ENCODE data around the gene FPGT.

GRCh38 chr1:74197695-74198816, at the start of gene FPGT:
TSS of gene FPGT (plus strand) at chr1:74198242.
- RRBS, 2 experiments, result 2% methylated on average over 18 of the region's 45 CpGs
CAGE:
- cytosol, long polyA minus RNA, result start-site peak on the plus strand at chr1:74198256-74198267, 20 reads
- cytosol, long polyA plus RNA, result no peak
- long polyA plus RNA, result start-site peak on the plus strand at chr1:74198235-74198269, 100 and 112 reads in 2 replicates
- nucleus, long polyA minus RNA, result no peak
- nucleus, long polyA plus RNA, result start-site peak on the plus strand at chr1:74198239-74198328, 822 and 812 reads in 2 replicates

- RRBS, 2 experiments, result no CpG with 5 or more reads among the region's 10 CpGs
CAGE:
- cytosol, long polyA minus RNA, result no peak
- cytosol, long polyA plus RNA, result no peak
- long polyA plus RNA, result no peak
- nucleus, long polyA minus RNA, result no peak
- nucleus, long polyA plus RNA, result no peak
Observed at GRCh38 chr1:74652396-74653106, 21.0 kb downstream of the ERICH3 start.

DNA sequence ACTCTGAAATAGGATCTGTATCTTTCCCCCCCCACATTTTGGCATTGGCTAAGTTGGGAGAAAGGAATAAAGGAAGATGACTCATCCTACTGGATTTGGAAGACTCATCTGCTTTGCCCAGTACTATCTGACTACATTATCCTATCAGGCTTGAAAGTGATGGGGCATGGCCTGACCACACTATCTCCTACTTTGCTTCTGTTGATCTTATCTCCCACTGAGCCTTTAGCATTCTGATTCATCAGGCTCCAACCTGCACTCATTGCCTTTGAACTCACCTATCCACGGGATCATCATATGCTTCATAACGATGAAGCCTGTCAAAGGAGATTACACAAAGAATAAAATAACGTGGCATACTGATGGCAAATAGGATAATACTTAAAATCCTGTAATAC, 2.7 kb downstream of the CRYZ start:
- RRBS, 2 experiments, result no CpG with 5 or more reads among the region's 3 CpGs
CAGE:
- cytosol, long polyA minus RNA, result start-site peak on the minus strand centred at position 279 of the sequence, 140 bp wide, 15 reads
- cytosol, long polyA plus RNA, result no peak
- long polyA plus RNA, result no peak
- nucleus, long polyA minus RNA, result no peak
- nucleus, long polyA plus RNA, result no peak

GRCh38 chr1:74733722-74734160, 789 bp downstream of the TYW3 start:
- RRBS, 2 experiments, result no CpG with 5 or more reads among the region's 6 CpGs
CAGE:
- cytosol, long polyA minus RNA, result no peak
- cytosol, long polyA plus RNA, result no peak
- long polyA plus RNA, result no peak
- nucleus, long polyA minus RNA, result no peak
- nucleus, long polyA plus RNA, result no peak

- RRBS, 2 experiments, result no CpG with 5 or more reads among the region's 2 CpGs
CAGE:
- cytosol, long polyA minus RNA, result no peak
- cytosol, long polyA plus RNA, result no peak
- long polyA plus RNA, result no peak
- nucleus, long polyA minus RNA, result no peak
- nucleus, long polyA plus RNA, result no peak
Observed at GRCh38 chr1:74821863-74822271, 88.9 kb downstream of the TYW3 start.

DNA sequence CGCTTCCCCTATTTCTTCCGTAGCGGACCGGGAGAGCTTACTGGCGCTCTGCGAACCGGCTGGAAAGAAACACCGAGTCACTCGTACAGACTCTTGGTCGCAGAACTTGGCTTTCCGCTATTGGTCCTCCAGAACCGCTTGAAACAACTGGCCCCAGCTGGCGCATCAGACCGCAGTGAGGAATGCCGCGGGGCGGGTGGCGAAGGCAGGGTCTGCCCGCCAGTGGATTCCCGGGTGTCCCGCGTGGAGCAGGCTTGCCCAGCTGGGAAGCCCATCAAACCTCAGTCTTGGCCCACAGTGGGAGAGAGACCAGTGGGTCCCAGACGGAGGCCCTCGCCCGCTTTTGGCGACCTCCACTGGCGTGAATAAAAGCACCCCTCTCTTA, 4.0 kb upstream of the LHX8 start:
- RRBS, 2 experiments, result 63 to 71% methylated on average over 4 of the region's 27 CpGs
CAGE:
- cytosol, long polyA minus RNA, result no peak
- cytosol, long polyA plus RNA, result no peak
- long polyA plus RNA, result no peak
- nucleus, long polyA minus RNA, result no peak
- nucleus, long polyA plus RNA, result no peak

GRCh38 chr1:77431373-77431657, 149.5 kb downstream of the AK5 start:
- RRBS, 2 experiments, result no CpG with 5 or more reads among the region's 2 CpGs
CAGE:
- cytosol, long polyA minus RNA, result no peak
- cytosol, long polyA plus RNA, result no peak
- long polyA plus RNA, result no peak
- nucleus, long polyA minus RNA, result no peak
- nucleus, long polyA plus RNA, result no peak

GRCh38 chr1:77514062-77514883, 168.2 kb downstream of the ZZZ3 start:
- RRBS, 2 experiments, result no CpG with 5 or more reads among the region's 12 CpGs
CAGE:
- cytosol, long polyA minus RNA, result no peak
- cytosol, long polyA plus RNA, result no peak
- long polyA plus RNA, result no peak
- nucleus, long polyA minus RNA, result no peak
- nucleus, long polyA plus RNA, result no peak

- RRBS, 2 experiments, result no CpG with 5 or more reads among the region's 5 CpGs
CAGE:
- cytosol, long polyA minus RNA, result no peak
- cytosol, long polyA plus RNA, result no peak
- long polyA plus RNA, result no peak
- nucleus, long polyA minus RNA, result no peak
- nucleus, long polyA plus RNA, result no peak
Observed at GRCh38 chr1:77736753-77736980, 23.0 kb downstream of the USP33 start.

GRCh38 chr1:77834543-77835420, 53.6 kb upstream of the NEXN start:
- RRBS, 2 experiments, result no CpG with 5 or more reads among the region's 3 CpGs
CAGE:
- cytosol, long polyA minus RNA, result no peak
- cytosol, long polyA plus RNA, result no peak
- long polyA plus RNA, result no peak
- nucleus, long polyA minus RNA, result no peak
- nucleus, long polyA plus RNA, result no peak

- RRBS, 2 experiments, result no CpG with 5 or more reads among the region's 12 CpGs
CAGE:
- cytosol, long polyA minus RNA, result no peak
- cytosol, long polyA plus RNA, result no peak
- long polyA plus RNA, result no peak
- nucleus, long polyA minus RNA, result no peak
- nucleus, long polyA plus RNA, result no peak
Observed at GRCh38 chr1:77926648-77927404, 38.4 kb downstream of the NEXN start.

- RRBS, 2 experiments, result no CpG with 5 or more reads among the region's 4 CpGs
CAGE:
- cytosol, long polyA minus RNA, result no peak
- cytosol, long polyA plus RNA, result no peak
- long polyA plus RNA, result no peak
- nucleus, long polyA minus RNA, result no peak
- nucleus, long polyA plus RNA, result no peak
Observed at GRCh38 chr1:77927405-77927881, 39.0 kb downstream of the NEXN start.

DNA sequence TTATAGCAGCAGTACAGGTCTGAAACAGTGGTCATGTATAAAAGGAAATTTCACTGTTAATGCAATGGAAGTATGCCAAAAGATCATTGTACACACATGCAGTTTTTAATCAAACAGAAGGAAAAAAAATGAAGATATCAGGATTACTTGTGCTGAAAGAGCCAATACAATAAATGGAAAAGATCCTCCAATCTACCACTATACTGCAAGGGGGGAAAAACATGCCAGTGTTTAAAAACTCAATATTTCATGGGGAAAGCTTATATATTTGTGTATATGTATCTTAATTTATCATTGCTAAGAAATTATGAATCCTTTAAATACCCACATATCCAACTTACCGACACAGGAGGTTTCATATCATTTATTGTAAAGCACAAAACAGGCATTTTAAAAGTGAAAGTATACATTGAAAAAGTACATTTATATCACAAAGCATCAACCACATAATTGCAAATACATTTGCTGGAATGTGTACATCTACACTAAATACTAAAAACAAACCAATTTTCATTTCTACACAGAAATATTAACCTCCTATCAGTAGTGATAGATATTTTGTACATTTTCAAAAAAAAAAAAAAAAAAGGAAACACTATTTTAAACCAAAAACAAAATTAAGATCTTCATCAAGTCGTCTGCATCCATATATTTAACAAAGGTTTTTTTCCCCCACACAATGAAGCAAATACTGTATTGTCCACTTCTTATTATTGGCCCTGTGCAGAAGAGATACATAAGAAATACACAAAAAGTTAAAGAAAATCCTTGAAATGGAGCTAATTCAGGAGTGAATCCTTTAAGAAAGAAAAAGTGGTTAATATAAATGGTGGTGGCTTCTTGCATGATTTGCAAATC, 30.6 kb downstream of the FUBP1 start:
- RRBS, 2 experiments, result no CpG with 5 or more reads among the region's 2 CpGs
CAGE:
- cytosol, long polyA minus RNA, result start-site peak on the minus strand centred at position 234 of the sequence, 22 bp wide, 21 reads; start-site peak on the minus strand centred at position 313 of the sequence, 19 bp wide, 19 reads; start-site peak on the minus strand centred at position 507 of the sequence, 50 bp wide, 17 reads; start-site peak on the minus strand centred at position 654 of the sequence, 40 bp wide, 43 reads
- cytosol, long polyA plus RNA, result no peak
- long polyA plus RNA, result no peak
- nucleus, long polyA minus RNA, result no peak
- nucleus, long polyA plus RNA, result no peak

GRCh38 chr1:77958345-77958808, 20.5 kb downstream of the FUBP1 start:
CAGE:
- cytosol, long polyA minus RNA, result no peak
- cytosol, long polyA plus RNA, result no peak
- long polyA plus RNA, result no peak
- nucleus, long polyA minus RNA, result no peak
- nucleus, long polyA plus RNA, result no peak

- RRBS, 2 experiments, result no CpG with 5 or more reads among the region's 9 CpGs
CAGE:
- cytosol, long polyA minus RNA, result no peak
- cytosol, long polyA plus RNA, result no peak
- long polyA plus RNA, result no peak
- nucleus, long polyA minus RNA, result no peak
- nucleus, long polyA plus RNA, result no peak
Observed at GRCh38 chr1:77964611-77965424, 14.1 kb downstream of the FUBP1 start.

- RRBS, 2 experiments, result no CpG with 5 or more reads among the region's 3 CpGs
CAGE:
- cytosol, long polyA minus RNA, result no peak
- cytosol, long polyA plus RNA, result no peak
- long polyA plus RNA, result no peak
- nucleus, long polyA minus RNA, result no peak
- nucleus, long polyA plus RNA, result no peak
Observed at GRCh38 chr1:78068667-78069326, 23.0 kb downstream of the GIPC2 start.

DNA sequence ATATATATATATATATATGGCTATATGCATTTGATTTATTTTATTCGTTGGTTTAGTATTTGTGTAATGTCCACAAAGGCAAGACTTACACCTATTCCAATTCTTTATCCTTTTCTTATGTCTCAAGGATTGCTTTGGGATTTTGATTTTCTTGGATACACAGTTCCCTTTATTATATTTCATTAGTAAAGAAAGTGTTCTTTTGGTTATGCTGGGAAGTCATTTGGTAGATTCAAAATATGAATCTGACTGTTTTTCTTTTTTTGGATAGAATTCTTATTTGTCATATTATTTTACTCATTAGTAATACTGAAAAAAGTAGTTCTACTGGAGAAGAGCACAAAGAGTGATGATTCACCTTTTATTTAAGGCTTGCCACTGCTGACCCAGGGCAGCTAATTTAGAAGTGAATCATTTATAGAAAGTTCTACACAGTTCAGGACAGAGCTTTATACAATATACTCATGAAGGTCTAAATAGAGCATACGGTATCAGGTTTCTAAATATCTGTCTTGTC, 24.8 kb downstream of the GIPC2 start:
- RRBS, 2 experiments, result no CpG with 5 or more reads among the region's 2 CpGs
CAGE:
- cytosol, long polyA minus RNA, result no peak
- cytosol, long polyA plus RNA, result no peak
- long polyA plus RNA, result no peak
- nucleus, long polyA minus RNA, result start-site peak on the plus strand centred at position 231 of the sequence, 98 bp wide, 9 reads
- nucleus, long polyA plus RNA, result no peak

DNA sequence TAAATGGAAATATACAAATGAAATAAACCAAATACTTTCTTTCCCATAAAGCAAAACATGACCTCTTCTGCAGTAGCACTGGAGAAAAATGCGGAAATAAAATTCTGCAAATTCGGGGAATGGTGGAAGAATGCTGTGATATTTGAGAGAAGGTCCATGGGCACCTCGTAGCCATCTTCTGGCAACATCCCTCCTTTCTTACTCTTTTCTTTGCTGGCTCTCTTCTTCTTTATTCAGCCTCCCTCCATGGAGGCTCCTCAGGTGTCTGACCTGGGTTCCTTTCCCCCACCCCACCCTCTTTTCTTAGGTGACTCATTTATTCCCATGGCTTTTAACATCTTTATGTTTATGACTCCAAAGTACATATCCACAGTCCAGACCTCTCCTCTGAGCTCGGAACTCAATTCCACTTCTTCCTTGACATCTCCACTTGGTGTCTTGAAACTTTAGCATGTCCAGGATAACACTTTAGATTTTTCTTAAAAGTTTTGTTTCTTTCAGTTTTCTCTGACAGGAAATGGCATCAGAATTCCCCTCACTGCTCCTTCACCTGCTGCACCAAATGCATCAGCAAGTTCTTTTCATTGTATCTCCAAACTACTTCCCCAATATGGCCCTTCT, 95.7 kb downstream of the GIPC2 start:
- RRBS, 2 experiments, result no CpG with 5 or more reads among the region's 4 CpGs
CAGE:
- cytosol, long polyA minus RNA, result no peak
- cytosol, long polyA plus RNA, result no peak
- long polyA plus RNA, result no peak
- nucleus, long polyA minus RNA, result no peak
- nucleus, long polyA plus RNA, result no peak

DNA sequence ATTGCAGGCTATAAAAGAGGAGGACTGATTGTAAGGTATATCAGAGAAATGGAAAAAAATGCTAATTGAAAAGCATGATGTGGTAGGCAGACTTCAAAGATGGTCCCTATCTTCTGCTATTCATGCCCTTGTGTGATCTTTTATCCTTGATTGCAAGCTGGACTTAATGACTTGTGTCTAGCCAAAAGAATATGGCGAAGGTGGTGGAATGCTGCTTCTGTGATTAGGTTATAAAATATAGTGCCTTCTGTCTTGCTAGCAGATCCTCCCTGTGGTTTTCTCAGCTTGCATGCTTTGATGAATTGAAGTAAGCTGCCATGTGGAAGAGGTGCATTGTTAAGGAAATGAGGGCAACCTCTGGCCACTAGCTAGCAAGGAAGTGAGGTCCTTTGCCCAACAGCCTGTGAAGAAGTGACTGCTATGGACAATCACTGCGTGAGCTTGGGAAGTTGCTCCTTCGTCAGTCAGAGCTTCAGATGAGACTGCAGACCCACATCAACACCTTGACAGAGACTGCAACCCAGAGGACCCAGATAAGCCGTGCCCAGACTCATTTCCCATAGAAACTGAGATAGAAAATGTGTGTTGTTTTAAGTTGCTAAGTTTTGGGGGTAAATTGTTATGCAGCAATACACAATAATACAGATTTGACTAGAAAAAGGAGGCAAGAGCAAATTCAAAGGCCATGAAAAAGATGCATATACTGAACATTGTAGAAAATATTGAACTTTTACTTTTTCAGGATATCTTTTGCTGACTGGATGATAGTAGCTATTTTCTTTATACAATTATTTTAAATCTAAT, 109.4 kb downstream of the GIPC2 start:
- RRBS, 2 experiments, result no CpG with 5 or more reads among the region's 4 CpGs
CAGE:
- cytosol, long polyA minus RNA, result no peak
- cytosol, long polyA plus RNA, result no peak
- long polyA plus RNA, result no peak
- nucleus, long polyA minus RNA, result no peak
- nucleus, long polyA plus RNA, result no peak

DNA sequence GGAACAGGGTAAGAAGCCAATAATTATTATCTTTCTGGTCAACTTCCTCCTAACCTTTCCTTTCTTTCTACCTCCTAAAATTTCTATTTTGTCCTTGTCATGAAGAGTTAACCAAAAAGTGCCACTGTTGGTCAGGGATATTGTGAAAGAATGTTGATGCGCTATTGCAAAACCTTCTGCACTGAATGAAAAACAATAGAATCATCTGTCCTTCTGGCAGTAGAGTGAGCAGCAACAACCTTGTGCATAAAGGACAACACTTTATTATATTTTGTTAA, 14.6 kb upstream of the PTGFR start:
- RRBS, 2 experiments, result no CpG with 5 or more reads among the region's 1 CpG
CAGE:
- cytosol, long polyA minus RNA, result no peak
- cytosol, long polyA plus RNA, result no peak
- long polyA plus RNA, result no peak
- nucleus, long polyA minus RNA, result no peak
- nucleus, long polyA plus RNA, result no peak